ENCODE measurements around a stretch of chr1.

DNA sequence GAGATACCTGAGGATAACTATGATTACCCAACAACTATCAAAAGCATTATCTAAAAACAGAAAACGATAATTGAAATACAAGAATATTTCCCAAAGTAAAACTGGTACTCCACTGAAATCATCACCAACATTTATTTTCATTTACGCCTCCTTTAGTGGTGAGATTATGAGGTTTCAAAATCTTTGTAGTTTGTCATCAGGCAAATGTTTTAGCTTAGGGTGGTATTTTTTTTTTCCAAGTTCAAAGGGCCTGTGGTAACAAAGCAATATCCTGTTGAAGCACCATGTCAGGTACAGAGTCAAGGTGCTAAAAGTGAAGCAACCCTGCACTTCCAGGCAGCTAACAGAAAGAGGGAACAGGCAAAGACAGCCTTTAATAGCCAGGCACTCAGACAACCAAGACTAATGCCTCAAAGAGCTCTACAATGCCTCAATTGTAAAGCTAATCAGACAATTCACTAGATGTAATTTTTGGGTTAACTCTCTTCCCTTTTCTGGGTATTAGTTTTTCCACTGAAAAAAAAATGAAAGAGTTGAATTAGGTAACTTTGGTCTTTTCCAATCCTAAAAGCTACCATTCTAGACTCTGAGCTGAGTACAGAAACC lies 89.1 kb downstream of the JAK1 start:
- PRO-cap, 3 experiments = no peak in any of the 3 experiments
- RAMPAGE, long total RNA, 2 experiments = no peak in any of the 2 experiments
- RRBS = no CpG with 5 or more reads among the region's 2 CpGs

- PRO-cap, 3 experiments = no peak in any of the 3 experiments
- RAMPAGE, long total RNA, 2 experiments = no peak in any of the 2 experiments
- RRBS = no CpG with 5 or more reads among the region's 2 CpGs
These were observed 73.2 kb downstream of the JAK1 start for GRCh38 chr1:64893024-64893693.

DNA sequence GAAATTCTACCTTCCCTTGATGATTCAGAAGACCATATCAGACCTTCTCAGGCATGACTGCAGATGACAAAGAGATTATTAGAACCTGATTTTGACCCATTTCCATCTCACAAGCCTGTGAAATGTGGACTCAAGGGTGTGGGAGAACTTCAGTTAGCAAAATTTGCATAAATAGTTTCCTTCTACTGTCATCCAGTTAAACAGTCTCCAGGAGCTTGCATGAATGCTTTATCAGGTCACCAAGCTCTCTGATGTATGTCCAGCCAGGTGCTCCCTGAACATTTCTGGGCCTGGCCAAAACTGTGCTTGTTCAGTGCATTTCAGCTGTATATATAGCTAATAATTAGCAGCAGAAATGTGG lies 67.8 kb downstream of the JAK1 start:
- PRO-cap, 3 experiments = no peak in any of the 3 experiments
- RAMPAGE, long total RNA, 2 experiments = no peak in any of the 2 experiments

DNA sequence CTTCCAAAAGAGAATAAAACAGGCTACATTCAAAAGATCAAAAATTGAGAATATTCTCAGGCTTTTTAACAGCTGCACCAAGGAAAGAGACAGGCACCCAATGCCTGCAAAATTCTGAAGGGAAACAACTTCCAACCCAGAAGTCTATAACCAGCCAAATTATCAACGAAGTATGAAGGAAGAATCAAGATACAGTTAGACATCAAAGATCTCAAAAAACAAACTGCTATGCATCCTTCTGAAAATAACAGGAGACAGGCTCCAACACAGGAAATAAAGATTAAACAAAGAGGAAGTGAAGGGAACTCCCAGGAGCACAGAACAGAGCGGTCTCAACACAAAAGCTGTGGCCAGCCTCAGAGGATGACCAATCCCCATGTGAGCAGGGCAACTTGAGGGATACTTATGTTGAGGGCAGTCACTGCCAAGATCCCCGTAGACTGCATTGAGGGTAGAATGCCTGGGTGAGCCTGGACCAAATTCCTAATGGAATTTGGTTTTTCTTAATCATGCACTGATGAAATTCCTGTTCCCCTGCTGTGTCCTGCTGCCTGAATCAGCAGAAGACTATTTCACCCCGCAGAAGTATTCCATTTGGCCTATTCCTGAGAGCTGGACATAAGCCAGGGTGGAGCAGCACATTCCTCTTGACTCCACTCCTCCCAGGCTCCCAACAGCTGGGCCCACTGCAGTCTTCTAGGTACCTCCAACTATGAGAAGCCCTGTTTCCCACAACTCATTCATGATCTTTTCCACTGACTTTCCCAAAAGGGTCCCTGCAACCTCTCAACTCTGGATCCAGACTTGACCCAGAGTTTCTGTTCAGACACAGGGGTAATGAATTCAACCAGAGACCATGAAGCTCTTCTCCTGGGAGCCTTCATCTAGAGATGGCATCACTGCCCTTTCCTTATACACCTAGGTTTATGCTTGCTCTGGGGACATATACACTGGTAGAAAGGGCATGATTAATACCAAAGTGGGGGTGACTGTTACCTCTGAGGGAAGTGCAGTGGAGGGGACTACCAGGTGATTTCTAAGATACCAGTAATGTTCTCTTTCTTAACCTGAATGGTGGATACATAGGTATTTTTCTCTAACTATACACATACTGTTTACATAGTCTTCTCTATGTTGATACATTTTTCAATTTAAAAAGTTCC lies 48.8 kb downstream of the JAK1 start:
- PRO-cap, 3 experiments = no peak in any of the 3 experiments
- RAMPAGE, long total RNA, 2 experiments = no peak in any of the 2 experiments
- RRBS = no CpG with 5 or more reads among the region's 4 CpGs

GRCh38 chr1:65062380-65063118 lies 85.5 kb upstream of the AK4 start:
- PRO-cap, 3 experiments = no peak in any of the 3 experiments
- RAMPAGE, long total RNA, 2 experiments = no peak in any of the 2 experiments
- RRBS = no CpG with 5 or more reads among the region's 3 CpGs

- PRO-cap, 3 experiments = peak in 3 of 3 experiments; most common plus-strand start chr1:65065719 (in 3); most common minus-strand start chr1:65065646 (in 3)
- RAMPAGE, long total RNA, 2 experiments = no peak in any of the 2 experiments
- RRBS = no CpG with 5 or more reads among the region's 5 CpGs
These were observed 82.4 kb upstream of the AK4 start for GRCh38 chr1:65065571-65065964.

DNA sequence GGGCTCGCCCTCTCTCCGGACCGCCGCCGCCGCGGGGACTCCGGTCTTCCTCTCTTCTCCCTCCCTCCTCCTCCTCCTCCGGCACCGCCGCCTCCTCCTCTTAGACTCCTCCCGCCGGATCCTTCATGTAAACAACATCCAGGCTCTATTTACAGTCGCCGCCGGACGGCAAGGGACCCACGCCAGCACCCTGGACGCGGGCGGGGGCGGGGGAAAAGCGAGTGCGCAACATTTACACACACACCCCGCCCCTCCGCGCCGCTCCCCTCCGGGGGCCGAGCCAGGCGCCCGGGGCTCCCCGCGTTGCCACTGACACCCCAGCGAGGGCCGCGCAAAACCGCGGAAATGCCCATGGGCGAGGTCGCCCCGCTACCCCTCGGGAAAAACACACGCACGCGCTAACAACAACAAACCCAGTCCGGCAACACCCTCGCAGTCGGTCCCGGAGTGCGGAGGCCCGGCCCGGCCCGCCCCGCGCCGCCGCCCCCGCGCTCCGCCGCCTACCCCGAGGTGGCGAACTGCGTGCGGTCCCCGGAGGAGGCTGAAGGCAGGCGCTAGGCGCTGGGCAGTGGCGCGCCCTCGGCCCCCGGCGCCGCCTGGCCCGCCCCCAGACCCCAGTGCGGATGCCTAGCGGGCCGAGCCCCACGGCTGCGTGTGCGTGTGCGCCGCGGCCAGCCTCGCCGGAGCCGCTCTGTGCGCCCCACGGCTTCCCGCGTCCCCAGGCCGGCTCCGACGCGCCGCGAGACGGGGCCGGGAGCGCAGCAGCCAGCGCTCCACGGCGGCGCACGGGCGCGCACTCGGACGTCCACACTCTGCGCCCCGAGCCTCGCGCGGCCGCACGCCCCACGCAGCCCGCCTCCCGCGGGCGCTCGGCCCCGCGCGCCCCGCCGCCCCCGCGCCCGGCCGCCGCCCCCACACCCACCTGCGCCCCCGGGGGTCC lies 81.1 kb upstream of the AK4 start:
- PRO-cap, 3 experiments = peak in 3 of 3 experiments; most common plus-strand start position 154 of the sequence (in 3); most common minus-strand start position 76 of the sequence (in 2)
- RAMPAGE, long total RNA, 2 experiments = start-site peak on the minus strand in 1 of 2 experiments, centred at positions 66 to 189 of the sequence, 21 to 26 reads per replicate
- RRBS = 1% methylated on average over 31 of the region's 135 CpGs

DNA sequence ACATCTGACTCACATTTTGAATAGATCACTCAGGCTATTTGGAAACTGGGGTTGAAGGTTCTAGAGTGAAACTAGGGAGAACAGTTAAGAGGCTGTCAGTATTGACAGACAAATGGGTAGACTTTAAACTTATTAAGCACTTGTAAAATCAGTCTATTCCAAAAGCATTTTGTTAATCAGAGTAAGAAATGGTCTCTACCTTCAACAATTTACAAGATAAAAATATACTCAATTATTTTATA lies 16.8 kb downstream of the AK4 start:
- PRO-cap, 3 experiments = no peak in any of the 3 experiments
- RAMPAGE, long total RNA, 2 experiments = no peak in any of the 2 experiments

DNA sequence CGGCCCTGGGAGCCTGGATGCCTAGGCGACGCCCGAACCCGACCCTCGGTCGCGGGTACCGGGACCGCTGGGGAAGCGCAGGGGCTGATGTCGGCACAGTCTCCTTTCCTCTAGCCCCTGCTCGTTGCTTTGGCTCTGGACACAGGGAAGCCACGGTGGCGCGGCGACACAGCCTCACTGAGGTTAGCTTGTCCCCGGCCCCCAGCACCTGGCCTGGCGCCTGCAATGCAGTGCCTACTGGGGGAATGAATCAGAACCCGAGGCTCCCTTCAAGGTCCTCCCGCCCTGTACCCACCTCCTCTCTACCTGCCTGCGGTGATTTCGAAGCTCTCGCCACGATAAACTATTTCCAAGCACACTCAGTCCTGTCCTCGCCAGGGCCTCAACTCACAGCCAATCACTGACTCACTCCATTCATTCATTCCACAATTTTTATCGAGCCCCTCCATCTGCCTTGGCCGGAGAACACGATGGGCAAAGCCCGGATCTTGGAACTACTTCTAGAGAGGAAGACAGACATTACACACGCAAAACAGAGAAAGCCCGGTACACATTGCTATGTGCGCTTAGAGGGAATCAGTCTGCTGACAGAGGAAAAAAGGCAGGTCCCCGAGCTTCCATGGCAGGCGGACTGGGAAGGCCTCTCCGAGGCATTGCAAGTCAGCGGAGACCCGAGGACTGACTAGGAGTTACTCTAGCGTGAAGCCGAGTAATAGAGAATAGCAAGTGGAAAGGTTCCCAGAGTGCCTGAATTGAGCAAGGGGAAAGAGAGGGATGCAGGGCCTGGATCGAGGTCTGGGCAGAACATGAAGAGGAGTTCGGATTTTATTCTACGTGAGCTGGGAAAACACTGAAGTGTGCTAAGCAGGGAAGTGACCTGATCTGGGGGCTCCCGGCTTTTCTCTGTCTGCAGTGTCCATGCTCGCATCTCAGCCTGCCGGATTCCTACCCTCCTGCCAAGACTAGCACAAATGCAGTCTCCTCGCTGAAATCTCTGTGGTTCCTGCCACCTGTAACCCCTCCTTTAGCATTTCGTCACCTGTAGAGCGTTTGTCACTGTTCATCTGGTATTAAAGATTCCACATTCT lies 54.3 kb upstream of the DNAJC6 start:
- PRO-cap, 3 experiments = peak in 1 of 3 experiments; most common minus-strand start position 684 of the sequence (in 1)
- RAMPAGE, long total RNA, 2 experiments = no peak in any of the 2 experiments
- RRBS = 2% methylated on average over 9 of the region's 49 CpGs

DNA sequence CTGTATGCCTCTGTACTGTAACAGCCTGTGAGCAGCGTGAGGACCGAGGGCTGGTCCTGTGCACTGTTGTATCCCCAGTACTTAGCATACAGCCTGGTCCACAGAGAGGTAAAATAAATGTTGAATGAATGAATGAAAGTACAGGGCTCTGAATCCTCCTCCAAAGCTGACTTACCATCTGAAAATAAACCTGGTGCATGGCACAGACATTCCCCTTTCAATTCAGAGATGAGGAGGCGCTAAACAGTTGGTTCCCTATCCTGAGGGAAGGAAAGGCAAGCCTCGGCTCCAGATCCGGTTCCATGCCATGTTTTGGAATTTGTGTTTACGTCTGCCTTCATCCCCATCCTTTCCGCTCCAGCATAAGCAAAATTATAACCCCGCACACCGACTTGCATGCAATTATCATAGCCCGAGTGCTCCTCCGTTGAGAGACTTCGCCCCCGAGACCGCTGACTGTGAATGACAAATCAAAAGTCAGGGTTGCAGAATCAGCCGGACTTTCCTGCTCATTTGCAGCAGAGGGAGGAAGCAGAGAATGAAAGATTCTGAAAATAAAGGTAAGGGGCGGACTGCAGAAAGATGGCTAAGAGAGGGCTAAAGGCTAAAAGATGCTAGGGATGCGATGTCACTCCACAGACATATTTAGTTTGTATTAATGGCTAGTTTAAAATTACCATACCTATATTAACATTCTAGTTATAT lies 44.8 kb upstream of the DNAJC6 start:
- PRO-cap, 3 experiments = no peak in any of the 3 experiments
- RAMPAGE, long total RNA, 2 experiments = no peak in any of the 2 experiments
- RRBS = no CpG with 5 or more reads among the region's 17 CpGs

GRCh38 chr1:65419570-65420320 lies 723 bp upstream of the LEPR start:
- PRO-cap, 3 experiments = peak in 3 of 3 experiments; most common plus-strand start chr1:65419826 (in 3); most common minus-strand start chr1:65420165 (in 2)
- RAMPAGE, long total RNA, 2 experiments = no peak in any of the 2 experiments
- RRBS = no CpG with 5 or more reads among the region's 30 CpGs

GRCh38 chr1:65421297-65421665 lies 813 bp downstream of the LEPR start:
- PRO-cap, 3 experiments = peak in 1 of 3 experiments; most common minus-strand start chr1:65421375 (in 1)
- RAMPAGE, long total RNA, 2 experiments = no peak in any of the 2 experiments
- RRBS = no CpG with 5 or more reads among the region's 9 CpGs

DNA sequence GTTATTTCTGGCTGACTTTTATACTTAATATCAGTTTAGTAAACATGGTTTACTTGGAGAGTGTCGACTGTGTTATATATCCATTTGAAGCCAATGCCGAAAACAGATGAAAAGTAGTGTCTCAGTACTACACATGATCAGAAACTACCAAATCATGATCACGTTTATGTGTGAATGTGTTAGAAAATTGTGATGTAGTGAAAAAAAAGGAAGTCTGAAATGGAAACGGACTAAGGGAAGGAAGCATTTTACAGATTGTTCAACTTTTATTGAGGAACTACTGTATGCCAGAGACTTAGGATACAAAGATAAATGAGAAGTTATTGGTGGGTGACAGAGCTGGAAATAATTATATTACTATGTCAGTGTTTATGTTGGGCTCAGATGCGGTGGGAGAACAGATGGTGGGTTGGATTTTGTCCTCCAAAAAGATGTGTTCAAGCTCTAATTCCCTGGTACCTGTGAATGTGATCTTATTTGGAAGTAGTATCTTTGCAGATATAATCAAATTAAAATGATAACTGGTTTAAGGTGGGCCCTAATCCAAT lies 1.3 kb downstream of the LEPR start:
- PRO-cap, 3 experiments = peak in 1 of 3 experiments; most common minus-strand start position 86 of the sequence (in 1)
- RAMPAGE, long total RNA, 2 experiments = no peak in any of the 2 experiments
- RRBS = no CpG with 5 or more reads among the region's 5 CpGs

DNA sequence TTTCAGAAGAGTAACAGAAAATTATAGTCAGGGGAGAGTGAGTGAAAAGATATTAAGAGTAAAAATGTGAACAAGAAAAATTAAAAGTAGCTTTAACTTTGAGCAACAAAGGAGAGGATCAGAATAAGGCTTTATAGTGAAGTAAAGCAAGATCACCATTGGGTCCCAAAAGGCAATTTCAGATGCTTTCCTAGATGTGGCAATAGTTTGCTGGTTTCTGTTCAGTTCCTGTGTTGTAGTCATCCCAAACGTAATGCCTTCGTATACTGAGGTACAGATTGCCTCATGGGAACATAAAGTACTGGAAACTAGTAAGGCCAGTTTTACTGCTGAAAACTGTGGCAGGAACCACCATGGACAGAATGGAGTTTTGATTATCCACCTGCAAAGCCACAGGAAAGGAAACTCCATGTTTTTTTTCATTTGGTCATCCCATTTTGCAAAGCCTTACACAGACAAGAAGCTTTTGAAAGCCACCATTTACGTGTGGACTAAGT lies 283.5 kb upstream of the SGIP1 start:
- PRO-cap, 3 experiments = no peak in any of the 3 experiments
- RAMPAGE, long total RNA, 2 experiments = no peak in any of the 2 experiments
- RRBS = no CpG with 5 or more reads among the region's 3 CpGs

GRCh38 chr1:66266201-66266734 lies 267.7 kb upstream of the SGIP1 start:
- PRO-cap, 3 experiments = peak in 1 of 3 experiments; most common minus-strand start chr1:66266478 (in 1)
- RAMPAGE, long total RNA, 2 experiments = no peak in any of the 2 experiments
- RRBS = no CpG with 5 or more reads among the region's 6 CpGs

DNA sequence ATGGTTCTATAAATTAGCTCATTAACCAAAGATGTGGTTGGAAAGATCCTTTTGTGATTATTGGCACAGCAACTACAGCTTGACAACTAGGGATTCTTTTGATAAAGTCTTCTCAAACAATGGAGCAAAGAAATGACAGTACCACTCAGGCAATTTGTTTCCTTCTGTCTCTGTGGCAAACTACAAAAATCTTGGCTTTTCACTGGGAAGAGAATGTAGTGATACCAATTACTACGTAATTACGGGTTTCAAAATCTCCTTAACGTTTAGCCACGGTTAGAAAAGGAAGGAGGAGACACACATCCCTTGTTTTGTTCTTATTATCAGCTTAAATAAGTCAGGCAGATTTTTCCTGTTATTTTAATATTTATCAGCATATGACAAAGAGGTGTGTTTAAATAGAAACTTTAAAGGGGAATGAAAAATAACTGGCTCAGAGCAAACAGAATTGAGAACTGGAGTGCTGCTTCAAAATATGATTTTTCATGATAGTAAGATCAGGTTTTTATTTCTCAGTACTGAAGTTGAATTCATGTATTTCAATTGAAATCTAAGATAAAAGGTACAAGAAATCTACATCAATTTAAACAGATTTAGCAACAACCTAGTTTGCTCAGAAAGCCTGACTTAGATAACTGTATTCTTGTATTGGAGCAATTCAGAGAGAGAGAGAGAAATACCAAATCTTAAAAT lies 266.3 kb upstream of the SGIP1 start:
- PRO-cap, 3 experiments = no peak in any of the 3 experiments
- RAMPAGE, long total RNA, 2 experiments = no peak in any of the 2 experiments
- RRBS = no CpG with 5 or more reads among the region's 4 CpGs

- PRO-cap, 3 experiments = peak in 1 of 3 experiments; most common plus-strand start chr1:66272151 (in 1)
- RAMPAGE, long total RNA, 2 experiments = no peak in any of the 2 experiments
- RRBS = no CpG with 5 or more reads among the region's 8 CpGs
These were observed 262.0 kb upstream of the SGIP1 start for GRCh38 chr1:66271825-66272575.

DNA sequence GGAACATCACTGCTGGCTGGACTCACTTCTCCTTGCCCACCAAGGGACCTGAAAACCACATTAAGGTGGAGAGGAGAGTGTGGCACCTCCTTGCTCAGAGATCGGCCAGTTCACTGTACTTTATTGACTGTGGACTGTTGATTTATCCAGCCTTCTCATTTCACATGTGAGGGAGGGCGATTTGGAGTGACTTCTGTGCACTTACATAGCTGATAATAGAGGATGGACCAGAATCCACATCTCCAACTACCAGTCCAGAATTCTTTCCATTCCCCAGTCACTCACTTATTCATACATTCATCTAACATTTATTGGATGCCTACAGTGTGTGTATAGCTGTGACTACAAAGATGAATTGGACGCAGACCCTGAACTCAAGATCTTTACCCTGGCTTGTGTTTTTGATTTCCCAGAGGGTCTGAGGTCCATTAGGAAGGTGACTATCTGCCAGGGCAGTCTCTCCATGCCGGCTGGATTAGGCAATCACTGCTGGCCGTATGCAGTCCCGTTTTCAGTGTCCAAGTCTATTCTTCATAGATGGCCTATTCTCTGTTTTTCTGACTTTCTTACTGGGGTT lies 233.5 kb upstream of the SGIP1 start:
- PRO-cap, 3 experiments = no peak in any of the 3 experiments
- RAMPAGE, long total RNA, 2 experiments = no peak in any of the 2 experiments
- RRBS = no CpG with 5 or more reads among the region's 6 CpGs

GRCh38 chr1:66334332-66334755 lies 199.6 kb upstream of the SGIP1 start:
- PRO-cap, 3 experiments = peak in 1 of 3 experiments; most common minus-strand start chr1:66334481 (in 1)
- RAMPAGE, long total RNA, 2 experiments = no peak in any of the 2 experiments
- RRBS = no CpG with 5 or more reads among the region's 2 CpGs

GRCh38 chr1:66335530-66336725 lies 198.0 kb upstream of the SGIP1 start:
- PRO-cap, 3 experiments = peak in 3 of 3 experiments; most common plus-strand start chr1:66336245 (in 1); most common minus-strand start chr1:66335974 (in 1)
- RAMPAGE, long total RNA, 2 experiments = no peak in any of the 2 experiments
- RRBS = no CpG with 5 or more reads among the region's 13 CpGs